Diencephalon (tissue), 2 donors: ENCODE results near the gene DPT.

- RAMPAGE, long total RNA: no peak
Measured at GRCh38 chr1:167965876-167966607, 29.2 kb upstream of the MPC2 start.

- RAMPAGE, long total RNA: no peak
Measured at GRCh38 chr1:167974680-167975014, 37.8 kb upstream of the MPC2 start.

- RAMPAGE, long total RNA: no peak
Measured at GRCh38 chr1:168084864-168086069, 51.5 kb downstream of the GPR161 start.

DNA sequence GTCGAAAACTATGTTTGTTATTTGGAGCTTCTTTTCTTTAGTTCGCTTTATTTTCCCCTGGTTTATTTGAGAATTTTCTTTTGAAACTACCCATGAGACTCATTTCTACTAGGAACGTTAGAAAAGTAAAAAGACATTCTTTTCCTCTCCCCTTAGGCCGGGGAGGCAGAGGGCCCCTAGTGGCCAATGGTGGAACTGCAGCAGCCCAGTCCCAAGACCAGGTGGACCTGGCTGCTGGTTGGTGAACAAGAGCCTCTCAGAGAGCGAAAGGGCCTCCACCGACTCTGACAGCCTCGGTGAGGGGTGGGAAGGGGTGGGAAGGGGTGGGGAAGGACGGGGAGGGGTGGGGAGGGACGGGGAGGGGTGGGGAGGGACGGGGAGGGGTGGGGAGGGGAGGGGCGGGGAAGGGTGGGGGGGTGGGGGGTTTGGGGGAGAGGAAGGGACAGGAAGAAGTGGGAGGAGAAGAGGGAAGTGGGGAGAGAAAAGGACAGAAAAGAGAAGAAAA is 9.1 kb upstream of the GPR161 start:
- RAMPAGE, long total RNA: no peak

DNA sequence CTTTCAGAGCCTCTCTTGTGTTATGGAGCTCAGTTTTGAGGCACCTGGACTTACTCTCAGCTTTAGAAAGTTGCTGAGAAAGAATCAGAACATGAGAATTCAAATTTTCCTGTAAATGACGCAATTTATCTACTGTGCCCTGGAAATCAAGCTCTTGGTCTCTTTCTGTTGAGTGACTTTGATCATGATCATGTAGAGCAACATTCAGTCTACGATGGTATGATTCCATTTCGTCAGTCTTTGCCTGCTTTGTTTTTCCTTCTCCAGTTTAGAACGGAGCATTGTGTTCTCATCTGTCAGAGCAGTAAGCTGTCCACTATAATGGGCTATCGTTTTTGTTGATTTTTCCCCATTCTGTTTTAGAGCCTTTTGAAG is 20.7 kb downstream of the SFT2D2 start:
- RAMPAGE, long total RNA: no peak

GRCh38 chr1:168307930-168308477 is 27.3 kb downstream of the TBX19 start:
- RAMPAGE, long total RNA: no peak

- RAMPAGE, long total RNA: no peak
Measured at GRCh38 chr1:168636758-168637177, 60.4 kb downstream of the XCL1 start.

- RAMPAGE, long total RNA: no peak
Measured at GRCh38 chr1:168728667-168729500, at the start of gene DPT. Gene DPT, minus strand, starts transcription at chr1:168729206.

GRCh38 chr1:168920433-168921068 is 185.9 kb upstream of the ATP1B1 start:
- RAMPAGE, long total RNA: no peak

- RAMPAGE, long total RNA: no peak
Measured at GRCh38 chr1:169046338-169046708, 60.2 kb upstream of the ATP1B1 start.

GRCh38 chr1:169046709-169047052 is 59.8 kb upstream of the ATP1B1 start:
- RAMPAGE, long total RNA: no peak

GRCh38 chr1:169060950-169061227 is 45.6 kb upstream of the ATP1B1 start:
- RAMPAGE, long total RNA: no peak

GRCh38 chr1:169131247-169131699 is 24.8 kb downstream of the ATP1B1 start:
- RAMPAGE, long total RNA: no peak

- RAMPAGE, long total RNA: no peak
Measured at GRCh38 chr1:169401722-169402224, 25.5 kb downstream of the CCDC181 start.

- RAMPAGE, long total RNA: no peak
Measured at GRCh38 chr1:169483975-169484677, 1.6 kb downstream of the SLC19A2 start.

- RAMPAGE, long total RNA: no peak
Measured at GRCh38 chr1:169727171-169727698, 6.6 kb downstream of the SELE start.

- RAMPAGE, long total RNA: no peak
Measured at GRCh38 chr1:170146060-170146796, 469 bp downstream of the NTMT2 start.

GRCh38 chr1:170674091-170674677 is 10.3 kb downstream of the PRRX1 start:
- RAMPAGE, long total RNA: no peak

DNA sequence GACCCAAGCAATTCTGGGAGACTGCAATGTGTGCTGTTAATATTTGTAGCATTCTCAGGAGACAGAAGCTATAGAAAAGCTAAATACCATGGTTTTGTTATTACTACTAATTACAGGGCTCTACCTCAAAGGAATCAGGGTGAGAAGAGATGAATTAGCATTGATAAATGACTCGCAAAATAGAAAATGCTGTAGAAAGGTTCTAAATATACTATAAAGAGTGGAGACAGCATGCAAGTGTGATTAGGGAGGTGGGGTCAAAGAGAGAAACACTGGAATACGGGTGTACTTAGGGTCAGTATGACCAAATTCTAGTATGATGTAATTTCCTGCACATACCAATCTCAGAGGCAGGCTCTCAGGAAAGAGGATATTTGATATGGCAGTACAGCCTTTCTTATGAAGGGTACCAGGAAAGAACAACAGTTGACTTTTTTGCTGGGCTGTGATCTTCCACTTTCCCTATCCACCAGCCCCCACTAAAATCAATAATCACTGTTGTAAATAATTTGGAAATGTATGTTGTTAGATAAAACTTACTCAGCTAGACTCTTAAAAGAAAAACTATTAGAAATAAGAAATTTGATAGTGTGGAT is 29.2 kb downstream of the PRRX1 start:
- RAMPAGE, long total RNA: no peak

DNA sequence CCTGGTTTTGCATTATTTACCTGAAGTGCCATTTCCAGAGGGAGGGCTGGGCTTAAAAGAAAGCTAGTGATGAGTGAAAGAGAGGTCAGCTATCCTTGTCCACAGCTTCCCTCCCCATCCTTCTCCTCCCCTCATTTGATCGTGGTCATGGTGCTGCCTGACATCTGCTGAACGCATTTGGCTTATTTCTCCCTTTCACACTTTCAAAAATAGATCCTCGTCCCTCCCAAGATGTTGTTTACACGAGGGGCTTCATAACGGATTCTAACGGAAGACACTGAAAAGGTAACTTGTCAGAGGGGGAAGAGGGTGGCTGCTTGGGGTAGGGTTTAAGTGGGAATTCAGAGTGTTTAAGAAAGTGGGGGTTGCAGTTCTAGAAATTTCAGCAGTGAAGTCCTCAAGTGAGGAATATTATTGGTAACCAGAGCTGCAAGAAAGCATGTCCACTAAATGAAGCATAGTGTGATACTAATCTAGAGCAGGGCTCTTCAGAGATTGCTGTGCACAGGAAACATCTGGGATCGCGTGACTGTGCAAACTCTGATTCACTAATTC is 66.2 kb downstream of the PRRX1 start:
- RAMPAGE, long total RNA: no peak